Metastatic Liver Carcinoma in the Lung (tissue), 2 donors: ENCODE measurements around the genes RANBP2 and MTLN.

DNA sequence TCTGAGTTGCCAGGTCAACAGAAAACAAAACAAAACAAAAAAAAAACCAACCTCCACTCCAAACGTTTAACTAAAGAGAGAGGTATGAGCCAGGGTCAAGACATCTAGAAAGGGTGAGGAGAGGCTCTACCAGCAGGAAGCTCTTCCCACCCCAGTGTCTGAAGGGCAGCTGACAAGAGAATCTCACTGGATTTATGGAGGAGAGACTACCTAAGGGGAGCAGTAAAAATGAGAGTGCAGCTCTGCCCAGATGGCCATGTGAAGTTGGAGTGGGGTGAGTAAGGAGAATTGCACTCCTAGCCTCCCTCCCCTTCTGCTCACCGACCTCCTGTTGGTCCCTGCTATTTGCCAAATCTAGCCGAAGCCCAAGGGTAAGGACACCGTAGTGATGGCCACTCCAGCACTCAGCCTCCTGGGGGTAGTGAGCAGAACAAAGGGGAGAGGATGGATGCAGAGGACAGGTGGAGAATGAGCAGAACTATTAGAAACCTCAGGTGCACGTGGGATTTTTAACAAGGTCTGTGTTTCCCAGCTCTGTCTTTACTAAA is 184.2 kb downstream of the ST6GAL2 start:
- PRO-cap, 2 experiments = no peak in any of the 2 experiments

- PRO-cap, 2 experiments = no peak in any of the 2 experiments
Measured at GRCh38 chr2:108271940-108272380, 16.7 kb upstream of the SULT1C2 start.

DNA sequence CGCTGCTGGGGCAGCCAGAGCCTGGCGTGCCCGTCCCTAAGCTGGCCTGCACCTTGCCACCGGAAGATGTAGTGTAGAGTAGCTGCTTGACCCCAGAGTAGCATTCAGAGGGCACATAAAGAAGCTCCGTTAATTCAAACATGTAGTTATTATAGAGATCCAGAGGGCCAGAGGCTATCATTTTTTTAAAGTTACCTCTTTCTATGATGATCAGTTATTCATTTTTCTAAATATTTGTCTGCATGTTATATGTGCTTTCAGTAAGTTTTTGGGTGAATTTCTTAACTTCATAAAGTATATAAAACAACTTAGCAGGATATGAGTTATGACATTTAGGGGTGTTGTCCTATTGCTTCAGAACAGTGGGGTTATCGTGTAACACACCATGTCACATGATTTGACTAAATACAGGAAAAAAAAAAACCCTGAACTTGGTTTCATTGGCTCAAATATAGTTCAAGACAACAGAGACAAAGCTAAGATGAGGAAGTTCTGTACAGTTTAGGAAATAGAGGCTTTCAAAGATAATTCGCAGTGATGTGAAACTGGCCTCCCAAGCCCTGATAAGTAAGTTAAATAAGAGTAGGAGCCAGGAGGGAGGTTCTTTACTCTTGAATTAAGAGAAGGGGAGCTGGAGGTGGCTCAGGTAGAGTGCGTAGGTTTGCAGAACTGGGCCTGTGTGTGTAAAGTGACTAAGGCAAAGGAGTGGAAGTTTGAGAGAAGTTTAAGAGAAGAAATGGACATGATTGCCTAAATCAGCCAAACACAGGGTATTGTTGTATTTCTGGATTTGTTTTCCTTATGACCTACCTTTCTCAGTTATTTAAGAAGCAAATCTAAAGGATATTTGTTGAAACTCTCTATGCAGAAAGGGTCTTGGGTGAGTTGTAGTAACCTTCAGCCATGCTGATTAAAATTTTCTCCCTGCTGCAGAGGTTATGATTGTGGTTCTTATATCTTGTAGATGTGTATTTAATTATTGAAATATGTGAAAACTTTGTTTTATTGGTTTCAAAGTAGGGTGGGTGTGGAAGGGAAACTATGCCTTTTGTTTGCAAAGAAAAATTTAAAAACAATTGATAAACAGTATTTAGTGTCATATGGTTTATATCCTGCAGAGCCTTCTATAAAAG is 54.0 kb downstream of the LIMS1 start:
- PRO-cap, 2 experiments = peak in 1 of 2 experiments; most common plus-strand start position 467 of the sequence (in 1)

GRCh38 chr2:108636735-108636968 is 82.6 kb upstream of the RANBP2 start:
- PRO-cap, 2 experiments = no peak in any of the 2 experiments

DNA sequence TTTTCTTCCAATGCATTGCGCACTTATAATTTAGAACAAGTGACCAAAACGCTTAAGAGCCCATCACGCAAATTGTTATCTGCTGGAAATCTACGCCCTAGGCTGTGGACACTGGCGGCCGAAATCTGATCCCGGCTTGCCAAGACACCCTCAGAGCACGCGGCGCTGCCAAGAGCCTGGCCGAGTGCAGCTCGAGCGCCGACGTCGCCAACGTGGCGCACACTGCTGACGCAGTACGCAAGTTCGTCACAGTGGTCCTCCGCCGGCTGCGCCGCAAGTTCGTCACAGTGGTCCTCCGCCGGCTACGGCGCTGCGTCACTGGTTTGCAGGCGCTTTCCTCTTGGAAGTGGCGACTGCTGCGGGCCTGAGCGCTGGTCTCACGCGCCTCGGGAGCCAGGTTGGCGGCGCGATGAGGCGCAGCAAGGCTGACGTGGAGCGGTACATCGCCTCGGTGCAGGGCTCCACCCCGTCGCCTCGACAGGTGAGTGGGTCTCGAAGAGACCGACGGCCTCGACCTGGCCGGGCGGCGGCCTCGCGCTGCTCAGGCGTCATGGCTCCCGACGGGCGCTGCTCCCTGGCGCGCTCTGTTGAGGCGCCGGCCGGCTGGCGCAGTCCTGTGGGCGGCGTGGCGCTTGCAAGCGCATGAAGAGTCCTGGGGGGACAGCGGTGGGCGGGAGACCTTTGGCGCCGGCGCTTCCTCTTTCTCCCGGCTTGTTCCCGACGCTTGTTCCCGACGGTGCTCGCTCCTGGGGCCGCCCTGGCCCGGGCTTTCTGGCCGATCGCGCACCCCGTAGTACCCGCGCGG is at the start of gene RANBP2:
Gene RANBP2, plus strand, starts transcription at position 285 of the 805 bp plus-strand sequence.
- PRO-cap, 2 experiments = peak in 2 of 2 experiments; most common plus-strand start position 285 of the sequence (in 1); most common minus-strand start position 186 of the sequence (in 2)

DNA sequence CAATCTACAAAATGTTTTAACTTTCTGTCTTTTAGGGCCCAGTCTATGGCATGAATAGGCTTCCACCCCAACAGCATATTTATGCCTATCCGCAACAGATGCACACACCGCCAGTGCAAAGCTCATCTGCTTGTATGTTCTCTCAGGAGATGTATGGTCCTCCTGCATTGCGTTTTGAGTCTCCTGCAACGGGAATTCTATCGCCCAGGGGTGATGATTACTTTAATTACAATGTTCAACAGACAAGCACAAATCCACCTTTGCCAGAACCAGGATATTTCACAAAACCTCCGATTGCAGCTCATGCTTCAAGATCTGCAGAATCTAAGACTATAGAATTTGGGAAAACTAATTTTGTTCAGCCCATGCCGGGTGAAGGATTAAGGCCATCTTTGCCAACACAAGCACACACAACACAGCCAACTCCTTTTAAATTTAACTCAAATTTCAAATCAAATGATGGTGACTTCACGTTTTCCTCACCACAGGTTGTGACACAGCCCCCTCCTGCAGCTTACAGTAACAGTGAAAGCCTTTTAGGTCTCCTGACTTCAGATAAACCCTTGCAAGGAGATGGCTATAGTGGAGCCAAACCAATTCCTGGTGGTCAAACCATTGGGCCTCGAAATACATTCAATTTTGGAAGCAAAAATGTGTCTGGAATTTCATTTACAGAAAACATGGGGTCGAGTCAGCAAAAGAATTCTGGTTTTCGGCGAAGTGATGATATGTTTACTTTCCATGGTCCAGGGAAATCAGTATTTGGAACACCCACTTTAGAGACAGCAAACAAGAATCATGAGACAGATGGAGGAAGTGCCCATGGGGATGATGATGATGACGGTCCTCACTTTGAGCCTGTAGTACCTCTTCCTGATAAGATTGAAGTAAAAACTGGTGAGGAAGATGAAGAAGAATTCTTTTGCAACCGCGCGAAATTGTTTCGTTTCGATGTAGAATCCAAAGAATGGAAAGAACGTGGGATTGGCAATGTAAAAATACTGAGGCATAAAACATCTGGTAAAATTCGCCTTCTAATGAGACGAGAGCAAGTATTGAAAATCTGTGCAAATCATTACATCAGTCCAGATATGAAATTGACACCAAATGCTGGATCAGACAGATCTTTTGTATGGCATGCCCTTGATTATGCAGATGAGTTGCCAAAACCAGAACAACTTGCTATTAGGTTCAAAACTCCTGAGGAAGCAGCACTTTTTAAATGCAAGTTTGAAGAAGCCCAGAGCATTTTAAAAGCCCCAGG is 22.9 kb upstream of the CCDC138 start:
- PRO-cap, 2 experiments = no peak in any of the 2 experiments

DNA sequence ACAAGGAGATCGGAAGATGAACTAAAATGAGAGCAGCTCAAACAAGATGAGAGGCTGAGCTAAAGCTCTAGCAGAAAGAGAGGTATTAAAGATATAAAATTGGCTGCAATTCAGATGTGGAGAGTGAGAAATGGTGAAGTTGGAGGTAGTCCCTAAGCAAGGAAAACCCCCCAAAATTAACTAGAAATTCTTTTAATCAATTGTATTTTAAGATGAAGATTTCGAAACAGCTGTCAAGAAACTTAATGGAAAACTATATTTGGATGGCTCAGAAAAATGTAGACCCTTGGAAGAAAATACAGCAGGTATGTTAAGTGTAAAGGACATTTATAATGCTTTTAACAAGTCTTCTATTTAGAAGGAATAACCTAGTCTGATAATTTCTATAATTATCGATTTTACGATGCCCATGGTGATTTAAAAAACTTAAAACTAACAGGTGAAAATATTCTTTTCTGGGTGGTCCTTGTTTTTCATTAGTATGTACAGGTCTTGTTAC is 14.2 kb upstream of the CCDC138 start:
- PRO-cap, 2 experiments = no peak in any of the 2 experiments

GRCh38 chr2:108782411-108782861 is 4.1 kb upstream of the CCDC138 start:
- PRO-cap, 2 experiments = no peak in any of the 2 experiments

DNA sequence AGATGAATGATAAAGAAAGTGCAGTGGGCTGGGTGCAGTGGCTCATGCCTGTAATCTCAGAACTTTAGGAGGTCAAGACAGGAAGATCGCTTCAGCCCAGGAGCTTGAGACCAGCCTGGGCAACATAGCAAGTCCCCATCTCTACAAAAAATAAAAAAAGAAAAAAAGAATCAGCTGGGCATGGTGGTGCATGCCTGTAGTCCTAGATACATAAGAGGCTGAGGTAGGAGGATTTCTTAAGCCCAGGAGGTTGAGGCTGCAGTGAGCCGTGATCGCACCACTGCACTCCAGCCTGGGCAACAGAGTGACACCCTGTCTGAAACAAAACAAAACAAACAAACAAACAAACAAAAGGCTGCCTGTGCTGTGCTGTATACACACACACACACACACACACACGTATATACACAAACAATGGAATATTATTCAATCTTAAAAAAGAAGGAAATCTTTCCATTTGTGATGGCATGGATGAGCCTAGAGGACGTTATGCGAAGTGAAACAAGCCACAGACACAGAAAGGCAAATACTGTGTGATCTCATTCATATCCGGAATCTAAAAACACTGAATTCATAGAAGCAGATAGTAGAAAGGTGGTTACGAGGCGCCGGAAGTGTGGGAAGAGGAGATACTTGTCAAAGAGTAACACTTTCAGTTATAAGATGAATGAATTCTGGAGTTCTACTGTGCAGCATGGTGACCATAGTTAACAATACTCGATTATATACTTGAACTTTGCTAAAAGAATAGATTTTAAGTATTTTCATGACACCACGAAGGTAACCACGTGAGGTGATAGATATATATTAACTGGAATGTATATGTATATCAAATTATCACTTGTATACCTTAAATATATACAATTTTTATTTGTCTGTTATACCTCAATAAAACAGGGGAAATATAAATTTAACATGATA is 14.7 kb downstream of the SH3RF3 start:
- PRO-cap, 2 experiments = no peak in any of the 2 experiments

- PRO-cap, 2 experiments = peak in 1 of 2 experiments; most common plus-strand start chr2:109173968 (in 1); most common minus-strand start chr2:109173806 (in 1)
Measured at GRCh38 chr2:109173717-109174572, 44.9 kb downstream of the SH3RF3 start.

- PRO-cap, 2 experiments = no peak in any of the 2 experiments
Measured at GRCh38 chr2:109644134-109644504, 30.0 kb downstream of the SOWAHC start.

- PRO-cap, 2 experiments = no peak in any of the 2 experiments
Measured at GRCh38 chr2:109663569-109664177, 49.5 kb downstream of the SOWAHC start.

DNA sequence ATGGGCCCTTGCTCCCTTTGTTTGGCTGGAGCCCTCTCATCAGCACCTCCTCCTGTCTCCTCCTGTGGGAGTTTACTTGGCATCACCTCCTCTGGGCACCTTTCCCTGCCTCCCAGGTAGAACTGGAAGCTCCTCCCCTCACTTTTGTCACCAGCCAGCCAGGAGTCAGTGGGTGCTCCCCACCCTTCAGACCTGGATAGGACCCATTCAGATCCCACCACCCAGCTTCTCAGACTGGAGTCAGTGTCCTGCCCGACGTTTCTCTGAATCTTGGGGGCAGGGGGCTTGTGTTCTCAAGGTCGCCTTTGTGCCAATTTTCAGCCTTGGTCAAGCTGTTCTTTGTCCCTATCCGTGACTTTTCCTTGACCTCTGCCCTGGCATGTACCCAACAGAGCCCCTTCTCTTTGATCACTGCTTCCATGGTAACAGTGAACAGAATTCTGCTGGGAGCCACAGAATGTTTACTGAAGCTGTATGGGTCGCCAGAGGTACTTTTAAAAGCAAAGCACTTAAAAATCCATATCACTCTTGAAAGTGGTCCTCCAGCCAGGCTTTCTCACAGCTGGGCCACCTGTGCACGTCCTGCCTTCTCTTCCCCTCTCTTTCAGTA is 63.0 kb downstream of the SOWAHC start:
- PRO-cap, 2 experiments = no peak in any of the 2 experiments

DNA sequence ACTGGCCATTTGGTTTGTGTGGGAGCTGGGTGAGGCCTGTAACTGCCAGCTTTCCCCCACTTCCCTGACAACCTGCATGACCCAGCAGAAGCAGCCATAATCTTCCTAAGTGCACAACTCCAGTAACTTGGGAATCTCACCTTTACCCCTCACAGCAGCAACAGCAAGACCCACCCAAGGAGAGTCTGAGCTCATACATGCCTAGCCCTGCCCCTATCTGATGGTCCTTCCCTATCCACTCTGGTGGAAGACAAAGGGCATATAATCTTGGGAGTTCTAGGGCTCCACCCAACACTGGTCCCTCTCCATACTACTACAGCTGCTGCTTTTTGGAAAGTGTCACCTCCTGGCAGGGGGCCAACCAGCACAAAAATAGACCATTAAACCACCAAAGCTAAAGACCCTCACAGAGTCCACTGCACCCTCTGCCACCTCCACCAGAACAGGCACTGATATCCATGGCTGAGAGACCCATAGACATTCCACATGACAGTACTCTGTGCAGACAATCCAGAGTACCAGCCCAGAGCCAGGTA is 8.2 kb downstream of the MALL start:
- PRO-cap, 2 experiments = no peak in any of the 2 experiments

DNA sequence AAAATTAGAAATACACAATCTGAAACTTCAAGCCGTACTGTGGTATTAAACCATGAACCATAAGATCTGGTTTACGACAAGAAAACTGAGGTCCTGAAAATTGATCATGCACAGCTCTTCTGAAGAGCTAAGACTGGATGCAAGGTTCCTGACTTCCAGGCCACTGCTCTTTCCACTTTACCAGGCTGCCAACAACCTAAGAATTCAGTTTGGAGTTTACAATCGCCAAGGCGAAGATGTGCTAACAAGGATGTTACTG is 772 bp downstream of the MTLN start:
- PRO-cap, 2 experiments = no peak in any of the 2 experiments

DNA sequence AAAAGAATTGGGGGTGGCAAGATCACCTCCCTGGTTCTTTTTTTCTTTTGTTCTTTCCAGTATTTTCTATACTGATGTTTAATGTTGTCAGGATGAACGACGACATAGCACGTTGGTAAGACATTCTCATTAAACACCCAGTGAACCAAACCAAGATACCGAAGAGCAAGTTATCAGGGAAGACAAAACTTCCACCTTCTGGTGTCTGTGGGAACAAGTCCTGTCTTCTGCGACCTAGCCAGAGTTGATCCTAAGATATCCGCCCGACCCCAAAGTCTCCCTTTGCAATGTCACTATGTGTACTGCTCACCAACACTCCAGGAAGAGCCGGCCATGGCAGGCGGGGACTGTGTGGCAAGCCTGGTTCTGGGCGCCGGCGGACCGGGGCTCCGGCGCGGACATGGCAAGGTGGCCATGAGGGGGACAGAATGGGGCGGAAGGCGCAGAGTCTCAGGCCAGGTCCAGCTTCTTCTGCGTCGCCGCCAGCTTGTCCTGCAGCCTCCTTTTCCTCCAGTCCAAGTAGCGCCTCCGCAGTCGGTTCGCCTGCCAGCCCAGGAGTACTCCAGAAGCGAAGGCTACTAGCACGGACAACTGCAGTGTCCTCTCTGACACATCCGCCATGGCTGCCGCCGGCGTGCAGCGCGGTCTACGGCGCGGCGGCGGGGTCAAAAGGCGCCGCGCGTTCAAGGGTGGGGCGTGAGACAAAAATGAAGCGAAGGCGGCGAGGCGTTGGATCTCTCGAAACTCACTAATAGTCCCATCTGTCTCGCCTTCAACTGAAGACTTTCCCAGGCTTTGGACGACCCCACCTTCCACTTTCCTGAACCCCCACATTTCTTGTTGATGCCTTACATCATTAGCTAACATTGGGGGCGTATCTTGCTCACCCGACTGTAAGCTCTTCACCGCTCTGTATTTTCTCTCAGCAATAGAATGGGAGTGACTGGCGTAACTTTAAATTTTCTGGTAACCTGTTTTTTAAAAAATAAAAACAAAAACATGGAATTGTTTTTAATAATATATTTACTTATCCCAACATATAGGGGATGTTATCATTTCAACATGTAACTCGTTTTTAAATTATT is at the start of gene MTLN:
Gene MTLN, minus strand, starts transcription at position 643 of the 1,085 bp plus-strand sequence.
- PRO-cap, 2 experiments = peak in 2 of 2 experiments; most common plus-strand start position 697 of the sequence (in 1); most common minus-strand start position 643 of the sequence (in 2)

DNA sequence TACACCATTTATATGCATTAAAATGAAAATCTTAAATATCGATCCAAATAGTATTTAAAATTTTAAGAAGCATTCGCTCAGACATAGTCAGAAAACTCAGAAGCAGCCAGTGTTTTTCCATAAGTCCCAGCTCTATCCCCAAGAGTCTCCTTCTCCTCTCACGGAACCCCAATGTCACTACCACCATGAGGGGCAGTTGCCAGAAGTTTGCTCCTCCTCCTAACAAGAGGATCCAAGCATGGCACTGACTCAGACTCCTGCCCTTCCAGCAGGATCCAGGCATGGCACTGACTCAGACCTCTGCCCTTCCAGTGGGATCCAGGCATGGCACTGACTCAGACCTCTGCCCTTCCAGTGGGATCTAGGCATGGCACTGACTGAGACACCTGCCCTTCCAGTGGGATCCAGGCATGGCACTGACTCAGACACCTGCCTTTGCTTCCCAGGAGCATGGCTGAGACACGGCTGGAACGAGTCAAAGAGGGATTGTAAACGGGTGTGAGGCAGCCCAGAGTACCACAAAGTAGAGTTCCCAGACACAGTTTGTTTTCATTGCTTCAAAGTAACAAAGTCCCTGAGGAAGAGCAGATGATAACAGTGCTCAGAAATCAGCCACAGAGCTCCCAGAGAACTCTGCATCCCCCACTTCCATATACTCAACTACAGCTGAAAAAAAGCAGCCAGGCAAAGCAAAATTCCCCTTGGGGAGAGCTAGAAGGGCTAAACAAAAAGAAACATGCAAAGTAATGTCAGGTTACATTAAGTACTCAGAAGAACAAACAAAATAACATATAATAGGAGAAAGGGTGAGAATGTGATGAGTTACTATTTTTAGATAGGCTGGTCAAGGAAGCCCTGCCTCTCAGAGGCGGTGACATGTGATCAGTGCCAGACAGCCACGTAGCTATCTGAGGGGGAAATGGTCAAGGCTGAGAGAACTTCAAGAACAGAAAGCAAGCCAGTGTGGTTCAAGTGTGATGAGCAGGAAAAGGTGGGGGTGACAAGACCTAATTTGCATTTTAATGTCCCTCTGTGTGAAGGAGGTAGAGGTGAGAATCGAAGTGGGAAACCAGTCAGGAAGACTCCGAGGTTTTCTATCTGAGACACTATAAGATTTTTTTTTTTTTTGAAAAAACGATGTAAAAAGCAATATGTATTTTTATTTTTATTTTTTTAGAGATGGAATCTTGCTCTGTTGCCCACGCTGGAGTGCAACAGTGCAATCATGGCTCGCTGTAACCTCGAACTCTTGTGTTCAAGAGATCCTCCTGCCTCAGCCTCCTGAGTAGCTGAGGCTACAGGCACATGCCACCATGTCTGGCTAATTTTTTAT is 2.9 kb downstream of the BUB1 start:
- PRO-cap, 2 experiments = no peak in any of the 2 experiments

DNA sequence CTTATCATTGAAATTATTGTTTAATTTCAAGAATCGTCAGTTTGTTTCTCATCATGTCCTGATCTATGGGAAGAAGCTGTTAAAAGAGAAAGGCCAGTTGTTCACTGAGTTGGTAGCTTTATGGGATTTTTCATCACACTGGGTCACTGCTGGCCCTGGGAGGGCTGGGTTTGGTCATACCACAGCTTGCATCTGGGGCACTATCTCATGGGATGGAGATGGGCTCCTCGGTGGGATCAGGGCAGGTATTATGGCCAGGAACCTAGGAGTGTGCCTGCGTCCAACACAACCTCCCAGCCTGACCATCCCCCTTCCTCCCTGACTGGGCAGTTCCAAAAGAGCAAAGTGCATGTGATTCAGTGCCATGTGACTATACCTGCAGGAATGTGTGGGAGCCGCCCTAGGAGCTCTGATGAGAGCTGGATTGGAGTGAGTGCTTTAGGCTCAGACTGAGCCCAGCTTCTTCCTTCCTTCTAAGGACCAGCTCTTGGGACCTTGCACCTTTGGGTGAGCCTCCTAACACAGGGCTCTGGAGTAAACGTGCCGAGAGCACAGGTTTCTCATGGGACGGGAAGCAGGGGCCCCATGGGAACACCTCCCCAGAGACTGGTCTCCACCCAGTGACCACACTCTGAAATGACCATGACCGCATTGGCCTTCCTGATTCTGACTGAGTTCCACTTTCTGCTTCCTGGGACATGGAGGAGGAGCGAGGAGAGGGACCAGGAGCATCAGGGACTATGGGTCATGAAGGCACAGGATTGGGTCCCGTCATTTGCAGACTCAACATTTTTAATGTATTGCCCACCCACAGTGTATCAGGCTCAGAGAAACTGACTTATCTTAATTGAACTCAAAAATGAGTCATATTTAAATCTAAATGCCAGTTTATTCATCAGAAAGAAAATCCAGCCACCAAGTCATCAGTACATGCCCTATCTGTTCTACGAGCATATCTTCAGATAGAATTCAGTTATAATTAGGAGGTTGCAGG is 87.9 kb upstream of the BCL2L11 start:
- PRO-cap, 2 experiments = no peak in any of the 2 experiments

GRCh38 chr2:111118601-111119661 is 1.8 kb upstream of the BCL2L11 start:
- PRO-cap, 2 experiments = no peak in any of the 2 experiments

DNA sequence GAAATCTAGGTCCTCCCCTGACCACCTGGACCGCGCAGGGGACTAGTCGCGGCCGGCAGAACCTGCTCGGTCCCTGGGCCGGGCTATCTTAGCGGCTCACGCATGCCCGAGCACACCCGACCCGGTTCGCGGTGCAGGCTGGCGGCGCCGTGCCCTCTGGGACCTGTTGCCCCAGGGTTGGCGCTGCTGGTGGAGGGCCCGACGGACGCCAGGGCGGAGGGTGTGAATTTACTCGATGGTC is 1.0 kb downstream of the BCL2L11 start:
- PRO-cap, 2 experiments = no peak in any of the 2 experiments